SEM (cell line): ENCODE results near the genes TMPRSS11A, UGT2B11, SULT1B1, HTN1 and SMR3A.

DNA sequence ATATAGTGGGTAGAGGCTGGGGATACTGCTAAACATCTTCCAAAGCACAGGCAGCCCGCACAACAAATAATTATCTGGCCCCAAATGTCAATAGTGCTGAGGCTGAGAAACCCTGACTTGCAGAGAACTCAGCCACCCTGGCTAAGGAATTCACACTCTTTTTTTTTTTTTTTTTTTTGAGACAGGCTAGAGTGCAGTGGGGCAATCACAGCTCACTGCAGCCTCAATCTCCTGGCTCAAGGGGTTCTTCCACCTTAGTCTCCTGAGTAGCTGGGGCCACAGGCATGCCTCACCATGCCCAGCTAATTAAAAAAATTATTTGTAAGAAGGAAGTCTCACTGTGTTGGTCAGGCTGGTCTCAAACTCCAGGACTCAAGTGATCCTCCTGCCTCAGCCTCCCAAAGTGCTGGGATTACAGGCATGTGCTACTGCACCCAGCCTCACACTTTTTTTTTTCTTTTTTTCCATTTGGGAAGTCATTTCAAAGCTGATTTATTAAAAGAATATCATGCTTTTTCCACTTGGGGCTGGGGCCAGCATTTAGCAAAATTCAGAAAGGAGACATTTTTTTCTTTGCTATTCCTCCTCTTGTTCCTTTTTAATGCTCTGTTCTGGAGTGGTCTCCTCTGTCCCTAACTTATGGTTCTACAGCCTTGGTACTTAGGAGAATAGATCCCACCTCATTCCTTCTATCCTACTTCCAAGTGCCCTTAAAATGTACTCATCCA is 61.0 kb downstream of the POLR2B start:
- PRO-cap = no peak

DNA sequence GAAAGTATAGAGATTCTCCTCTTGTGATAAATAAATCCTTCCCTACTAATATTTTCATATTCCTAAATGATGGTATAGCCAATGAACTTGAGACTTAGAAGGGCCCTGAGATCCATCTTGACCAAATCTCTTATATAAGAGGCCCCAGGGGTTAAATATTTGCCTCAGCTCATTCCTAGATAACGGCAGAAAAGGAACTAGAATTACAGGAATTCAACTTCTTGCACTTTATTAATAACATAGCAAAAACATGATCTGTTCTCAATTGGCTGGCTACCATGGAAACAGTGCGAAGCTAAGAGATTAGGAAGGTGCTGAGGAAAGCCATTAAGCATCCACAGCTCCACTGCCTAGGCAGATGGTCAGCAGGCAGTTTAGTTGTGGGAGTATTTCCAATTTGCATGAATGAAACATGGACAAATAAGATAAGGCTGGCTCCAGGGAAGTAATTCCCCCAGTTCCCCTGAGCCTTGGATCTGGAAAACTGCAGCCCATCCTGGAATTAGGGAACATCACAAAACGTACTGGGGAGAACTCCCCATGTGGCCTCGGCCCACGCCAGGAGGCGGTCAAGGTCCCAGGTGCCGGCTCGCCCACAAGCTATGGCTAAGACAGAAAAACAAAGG is 45.5 kb downstream of the IGFBP7 start:
- PRO-cap = no peak

GRCh38 chr4:60564933-60565265 is 635.2 kb upstream of the ADGRL3 start:
- PRO-cap = no peak

GRCh38 chr4:61202002-61202258 is 1.8 kb downstream of the ADGRL3 start:
- PRO-cap = no peak

DNA sequence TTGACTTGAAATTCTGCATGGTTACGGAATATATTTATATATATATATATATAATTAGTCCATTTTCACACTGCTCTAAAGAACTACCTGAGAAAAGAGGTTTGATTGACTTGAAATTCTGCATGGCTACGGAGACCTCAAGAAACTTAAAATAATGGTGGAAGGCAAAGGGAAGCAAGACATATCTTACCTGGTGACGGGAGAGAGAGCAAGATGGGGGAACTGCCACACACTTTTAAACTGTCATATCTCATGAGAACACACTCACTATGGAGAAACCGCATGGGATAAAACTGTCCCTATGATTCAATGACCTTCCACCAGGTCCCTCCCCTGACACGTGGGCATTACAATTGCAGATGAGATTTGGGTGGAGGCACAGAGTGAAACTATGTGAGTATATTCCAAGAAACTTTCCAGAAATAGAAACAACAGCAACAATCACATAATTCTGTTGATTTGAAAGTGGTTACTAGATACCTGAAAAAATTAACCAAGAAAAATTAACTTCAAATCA is 879.7 kb downstream of the TECRL start:
- PRO-cap = no peak

GRCh38 chr4:66941977-66942270 is 603.4 kb downstream of the CENPC start:
- PRO-cap = no peak

GRCh38 chr4:67697865-67698480 is 3.0 kb downstream of the UBA6 start:
- PRO-cap = no peak

GRCh38 chr4:67963274-67963654 is at the start of gene TMPRSS11A:
TSS of gene TMPRSS11A (minus strand) at chr4:67963493.
- PRO-cap = no peak

DNA sequence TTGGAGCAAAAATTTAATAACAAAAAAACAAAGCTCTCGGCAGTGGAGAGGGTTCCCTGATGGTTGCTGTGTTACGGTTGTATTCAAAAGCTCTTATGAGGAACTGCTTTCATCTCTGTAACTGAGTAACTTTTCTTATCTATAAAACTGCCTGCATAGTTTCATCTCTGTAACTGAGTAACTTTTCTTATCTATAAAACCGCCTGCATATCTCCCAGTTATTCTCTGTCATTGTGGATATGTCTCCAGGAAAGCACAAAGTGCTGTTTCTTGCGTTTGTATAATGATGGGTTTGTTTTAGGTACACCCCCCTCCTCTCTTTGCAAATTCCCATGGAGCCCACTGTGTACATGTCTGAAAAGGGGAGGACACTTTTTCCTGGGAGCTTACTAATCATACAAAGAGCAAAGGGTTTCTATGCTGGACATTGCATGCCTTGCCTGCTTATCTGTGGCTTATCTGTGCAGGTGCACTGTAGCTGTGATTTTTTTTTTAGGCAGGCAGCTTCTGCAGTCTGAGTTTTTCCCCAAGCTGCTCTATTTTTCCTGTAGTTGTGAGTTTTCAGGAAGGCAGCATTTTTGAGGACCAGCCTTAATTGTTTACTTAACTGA is 62.6 kb upstream of the UGT2B15 start:
- PRO-cap = no peak

GRCh38 chr4:68815657-68815816 is 257 bp upstream of the UGT2B10 start:
- PRO-cap = no peak

DNA sequence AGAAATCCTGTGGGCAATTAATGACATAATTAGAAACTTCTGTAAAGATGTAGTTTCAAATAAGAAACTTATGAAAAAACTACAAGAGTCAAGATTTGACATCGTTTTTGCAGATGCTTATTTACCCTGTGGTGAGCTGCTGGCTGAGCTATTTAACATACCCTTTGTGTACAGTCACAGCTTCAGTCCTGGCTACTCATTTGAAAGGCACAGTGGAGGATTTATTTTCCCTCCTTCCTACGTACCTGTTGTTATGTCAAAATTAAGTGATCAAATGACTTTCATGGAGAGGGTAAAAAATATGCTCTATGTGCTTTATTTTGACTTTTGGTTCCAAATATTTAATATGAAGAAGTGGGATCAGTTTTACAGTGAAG is 549 bp downstream of the UGT2B10 start:
- PRO-cap = no peak

- PRO-cap = no peak
Measured at GRCh38 chr4:68963312-68963841, 11.8 kb upstream of the UGT2A3 start.

- PRO-cap = no peak
Measured at GRCh38 chr4:69167278-69167823, 47.2 kb downstream of the UGT2B11 start.

- PRO-cap = no peak
Measured at GRCh38 chr4:69214465-69214825, at the start of gene UGT2B11. TSS of gene UGT2B11 (minus strand) at chr4:69214748.

GRCh38 chr4:69331168-69331632 is 50.9 kb downstream of the UGT2B28 start:
- PRO-cap = no peak

DNA sequence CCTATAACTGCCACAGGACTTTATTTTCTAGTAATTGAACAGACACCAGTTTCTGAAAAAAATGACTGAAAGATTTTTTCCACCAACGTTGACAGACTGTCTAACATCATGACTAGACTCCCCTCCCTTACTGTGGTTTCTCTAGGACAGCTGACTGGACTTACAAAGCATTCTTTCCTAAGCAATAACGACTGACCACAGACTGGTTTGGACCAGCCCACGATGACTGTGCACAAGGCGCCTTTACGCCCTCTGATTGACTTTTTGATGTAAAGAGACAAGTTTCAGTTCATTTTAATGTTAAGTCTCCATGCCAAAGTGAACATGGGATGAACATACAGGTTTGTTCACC is 50.4 kb upstream of the UGT2B4 start:
- PRO-cap = no peak

GRCh38 chr4:69591308-69591799 is 48.1 kb downstream of the UGT2A2 start:
- PRO-cap = no peak

DNA sequence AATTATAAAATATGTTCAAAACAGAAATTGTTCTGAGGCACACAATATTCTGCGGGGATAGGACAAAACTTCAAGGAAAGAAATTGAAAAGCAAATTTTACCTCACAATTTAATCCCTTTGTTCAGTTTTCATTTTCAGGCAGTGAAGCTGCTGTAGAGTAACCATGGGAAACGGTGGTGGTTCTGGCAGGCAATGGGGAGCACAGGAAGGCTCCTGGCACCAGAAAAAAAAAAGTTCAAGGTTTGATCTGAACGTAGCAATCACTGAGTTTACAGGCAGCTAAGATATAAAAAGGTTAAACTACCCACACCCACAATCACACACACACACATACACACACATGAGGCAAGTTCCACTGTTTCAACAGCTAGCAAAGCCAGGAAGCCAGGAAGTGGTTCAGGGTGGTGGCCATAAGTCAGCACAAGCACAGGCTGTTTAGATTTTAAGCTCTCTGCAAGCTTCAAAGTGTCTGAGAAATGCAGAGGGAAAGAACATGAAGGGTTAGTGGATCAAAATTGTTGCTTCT is at the start of gene SULT1B1:
Gene SULT1B1, minus strand, starts transcription at position 263 of the 527 bp plus-strand sequence.
- PRO-cap = no peak

GRCh38 chr4:70050389-70050699 is at the start of gene HTN1:
TSS of gene HTN1 (plus strand) at chr4:70050438.
- PRO-cap = no peak

DNA sequence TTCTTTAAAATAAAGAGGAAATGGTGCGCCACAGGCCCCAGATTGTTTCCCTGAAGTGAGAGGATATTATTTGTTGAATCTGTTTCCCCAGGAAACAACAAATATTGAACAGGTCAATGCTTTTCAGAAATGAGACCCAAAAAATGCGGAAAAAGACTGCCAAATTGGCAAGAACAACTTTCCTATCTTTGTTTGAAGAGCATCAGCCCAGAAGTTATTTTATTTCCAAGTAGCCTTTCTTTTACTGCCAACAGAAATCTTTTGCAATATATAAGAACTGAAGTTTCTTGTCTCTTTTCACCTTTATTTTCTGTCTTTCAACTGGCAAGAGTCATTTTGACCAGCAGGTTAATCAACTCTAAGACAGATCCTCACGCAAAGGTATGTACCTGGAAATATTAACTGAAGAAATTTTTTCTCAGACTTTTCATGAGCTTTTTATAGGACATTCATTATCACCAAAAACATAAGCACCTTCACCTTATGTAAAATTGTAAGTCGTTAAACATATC is at the start of gene SMR3A:
Gene SMR3A, plus strand, starts transcription at position 299 of the 512 bp plus-strand sequence.
- PRO-cap = no peak